BE2C (cell line): Measurements from ENCODE around the genes BCOR and USP9X.

DNA sequence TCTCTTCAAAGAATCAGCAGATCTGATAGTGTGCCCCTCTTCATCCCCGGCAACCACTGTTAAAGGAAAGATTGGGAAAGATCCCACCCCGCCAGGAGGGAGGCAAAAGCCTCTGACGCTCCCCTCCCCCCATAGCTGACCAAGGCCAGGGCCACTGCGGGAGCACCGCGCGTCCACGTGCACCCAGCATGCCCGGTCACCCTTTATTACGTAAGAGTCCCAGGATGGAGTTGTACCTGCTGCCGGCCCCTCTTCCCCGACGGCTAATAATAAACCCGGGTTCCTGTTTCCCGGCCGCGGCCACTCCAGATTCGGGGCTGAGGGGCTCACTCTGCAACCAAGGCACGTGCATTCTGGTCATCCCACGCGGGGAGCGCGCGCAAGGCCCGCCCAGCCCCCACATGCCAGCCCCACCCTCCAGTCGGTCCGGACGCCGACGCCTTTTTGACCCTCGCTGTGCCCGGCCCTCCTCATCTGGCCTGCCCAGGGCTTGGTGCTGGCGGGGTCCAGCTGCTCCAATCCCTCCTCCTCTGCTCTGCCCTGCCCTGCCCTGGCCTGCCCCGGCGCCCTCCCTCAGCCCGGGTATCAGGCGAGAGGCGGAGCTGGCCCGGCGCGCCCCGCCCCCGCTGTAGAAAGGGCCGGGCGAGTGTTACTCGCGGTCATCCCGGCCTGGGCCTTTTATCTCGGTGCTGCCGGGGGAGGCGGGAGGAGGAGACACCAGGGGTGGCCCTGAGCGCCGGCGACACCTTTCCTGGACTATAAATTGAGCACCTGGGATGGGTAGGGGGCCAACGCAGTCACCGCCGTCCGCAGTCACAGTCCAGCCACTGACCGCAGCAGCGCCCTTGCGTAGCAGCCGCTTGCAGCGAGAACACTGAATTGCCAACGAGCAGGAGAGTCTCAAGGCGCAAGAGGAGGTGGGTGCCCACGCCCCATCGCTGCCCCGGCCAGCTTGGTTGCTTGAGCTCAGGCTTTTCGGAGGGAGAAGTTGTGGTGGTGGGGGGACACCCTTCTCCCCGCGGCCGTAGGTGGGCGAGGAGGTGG lies 2.6 kb downstream of the MID1IP1 start:
- RRBS, result 1% methylated on average over 12 of the region's 73 CpGs

DNA sequence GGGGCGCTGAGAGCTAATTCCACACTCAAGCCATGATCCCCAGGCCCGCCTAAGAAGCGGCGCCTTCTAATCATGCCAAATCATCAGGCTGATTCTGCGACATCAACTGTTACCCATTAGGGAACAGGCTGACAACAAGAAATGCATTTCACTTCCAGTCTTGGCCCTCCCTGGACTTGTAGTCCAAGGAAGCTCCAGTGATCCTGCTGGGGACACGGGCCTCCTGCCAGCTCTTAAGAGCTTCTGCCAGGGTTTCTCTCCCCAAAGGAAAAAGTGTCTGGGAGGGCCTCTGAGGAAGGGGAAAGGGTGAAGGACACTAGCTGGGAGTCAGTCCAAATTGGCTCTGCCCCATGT lies 617.9 kb downstream of the MID1IP1 start:
- RRBS, result no CpG with 5 or more reads among the region's 6 CpGs

- RRBS, result no CpG with 5 or more reads among the region's 10 CpGs
These were observed 237.4 kb downstream of the BCOR start for GRCh38 chrX:39860202-39861010.

- RRBS, result no CpG with 5 or more reads among the region's 20 CpGs
These were observed 160.6 kb downstream of the BCOR start for GRCh38 chrX:39936817-39937803.

GRCh38 chrX:40012722-40012939 lies 85.1 kb downstream of the BCOR start:
- RRBS, result no CpG with 5 or more reads among the region's 12 CpGs

DNA sequence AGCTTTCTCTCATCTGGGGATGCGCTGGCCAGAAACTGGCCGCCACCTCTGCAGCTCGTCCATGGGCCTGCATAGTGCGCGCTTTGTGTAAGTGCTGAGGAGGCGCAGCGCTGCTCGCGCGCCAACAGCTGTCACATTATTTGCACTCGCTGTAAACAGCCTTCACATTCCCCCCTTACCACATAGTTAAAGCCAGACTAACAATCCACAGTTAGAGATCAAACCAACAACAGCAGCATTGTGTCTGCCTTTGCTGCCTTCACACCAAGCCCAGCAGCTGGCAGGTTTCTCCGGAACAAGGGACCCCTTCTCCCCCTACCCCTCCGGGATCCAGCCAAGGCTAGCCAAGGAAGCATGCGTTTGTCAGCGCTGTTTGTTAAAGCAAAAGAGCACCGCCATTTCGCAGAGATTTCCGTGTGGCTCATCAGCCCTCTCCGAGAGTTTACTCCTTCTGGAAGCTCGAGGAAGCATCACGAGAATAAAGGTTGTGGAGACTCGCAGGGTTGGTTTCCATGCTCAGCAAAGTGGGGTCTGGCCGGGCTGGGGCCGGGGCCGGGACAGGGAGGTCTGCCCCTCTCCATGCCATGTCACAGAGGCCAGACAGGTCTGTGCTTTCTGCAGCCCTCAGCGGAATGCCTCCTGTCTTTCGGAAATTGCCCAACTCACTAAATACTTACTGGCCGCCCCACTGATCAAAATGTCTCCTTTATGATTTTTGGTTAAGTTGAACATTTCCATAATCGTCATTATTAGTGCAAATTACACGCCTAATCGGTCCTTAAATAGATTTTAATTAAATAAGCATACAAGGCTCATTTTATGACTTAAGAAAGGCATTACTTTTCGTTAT lies 11.0 kb downstream of the BCOR start:
- RRBS, result no CpG with 5 or more reads among the region's 32 CpGs

DNA sequence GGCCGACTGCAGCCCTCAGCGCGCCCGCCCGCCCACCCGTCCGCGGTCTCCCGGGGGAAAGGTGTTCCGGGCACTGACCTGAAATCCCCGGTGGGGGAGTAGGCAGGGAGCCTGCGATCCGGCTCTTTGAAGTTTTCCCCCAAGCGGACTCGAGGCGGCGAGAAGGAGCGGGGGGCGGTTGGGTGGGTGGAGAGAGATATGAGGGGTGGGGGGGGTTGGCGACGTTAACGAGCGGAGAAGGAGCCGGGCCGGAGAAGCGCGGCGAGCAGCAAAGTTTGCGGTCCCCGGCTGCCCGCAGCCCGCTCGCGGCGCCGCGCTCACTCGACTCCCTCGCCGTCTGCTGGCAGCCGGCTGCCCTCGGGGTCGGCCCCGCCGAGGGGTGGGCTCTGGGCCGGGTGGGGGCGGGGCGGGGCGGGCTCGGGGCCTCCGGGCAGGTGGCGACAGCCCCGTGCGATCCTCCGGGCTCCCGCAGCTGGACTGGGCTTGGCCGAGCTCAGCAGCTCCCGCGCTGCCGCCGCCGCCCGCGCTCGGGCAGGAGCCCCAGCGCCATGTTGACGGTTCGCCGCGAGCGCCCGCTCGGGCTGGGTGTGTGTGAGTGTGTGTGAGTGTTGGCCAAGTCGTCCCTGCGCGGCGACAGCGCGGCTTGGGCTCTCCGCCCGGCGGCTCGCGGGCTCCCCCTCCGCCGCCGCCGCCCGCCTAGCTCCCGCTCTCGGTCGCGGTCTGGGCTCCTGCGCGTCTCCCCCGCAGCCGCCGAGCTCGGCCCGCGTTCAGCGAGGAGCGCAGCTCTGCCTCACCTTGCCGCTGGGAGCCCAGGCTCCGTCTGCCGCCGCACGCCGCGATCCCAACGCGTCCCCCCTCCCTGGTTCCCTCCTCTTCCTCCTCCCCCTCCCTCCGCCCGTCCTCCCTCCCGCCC lies at the start of gene BCOR:
TSS of gene BCOR (minus strand) at position 822 of the 913 bp plus-strand sequence.
- RRBS, result 1% methylated on average over 25 of the region's 115 CpGs

GRCh38 chrX:40099632-40100603 lies 2.2 kb upstream of the BCOR start:
- RRBS, result 14% methylated on average over 1 of the region's 38 CpGs

- RRBS, result 1% methylated on average over 6 of the region's 82 CpGs
These were observed 48.7 kb upstream of the BCOR start for GRCh38 chrX:40146250-40147164.

DNA sequence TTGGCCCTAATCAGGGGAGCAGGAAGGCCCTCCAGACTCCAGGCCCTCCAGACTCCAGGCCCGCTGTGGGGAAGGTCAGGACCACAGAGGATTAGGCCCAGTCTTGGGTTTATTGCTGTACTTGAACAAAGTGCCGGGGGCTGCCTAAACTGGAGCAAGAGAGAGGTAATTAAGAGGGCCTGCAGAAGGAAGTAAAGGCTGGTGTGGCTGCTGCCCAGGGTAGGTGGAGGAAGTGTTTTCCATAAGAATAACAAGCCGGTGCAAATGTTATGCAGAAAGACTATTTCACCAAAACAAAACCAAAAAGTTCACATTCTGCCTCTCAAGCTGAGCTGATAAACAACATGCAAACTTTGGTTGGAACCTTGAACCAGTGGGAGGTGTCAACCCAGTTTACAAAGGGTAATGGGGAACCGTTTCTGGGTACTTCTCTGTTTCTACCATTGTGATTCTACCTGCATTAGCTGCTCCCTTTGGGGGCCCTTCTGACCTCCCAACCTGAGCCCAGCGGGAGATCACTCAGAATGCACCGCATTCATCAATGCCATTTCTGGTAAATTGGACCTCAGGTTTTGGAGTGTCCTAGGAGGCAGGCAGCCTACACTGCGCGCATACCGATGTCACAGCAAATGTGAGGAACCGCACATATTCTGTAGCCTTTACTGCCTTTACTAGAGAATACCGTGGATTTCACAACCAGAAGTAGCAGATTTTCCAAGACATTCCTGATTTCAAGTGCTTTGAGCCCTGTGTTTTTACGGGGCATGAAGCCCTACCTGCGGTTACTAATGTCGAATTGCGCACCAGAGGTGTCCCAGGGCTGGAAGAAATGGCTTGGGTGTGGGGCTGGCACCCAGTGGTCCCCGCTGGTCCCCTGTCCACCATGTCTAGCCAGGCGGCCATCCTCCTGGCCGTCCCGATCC lies 59.7 kb upstream of the BCOR start:
- RRBS, result no CpG with 5 or more reads among the region's 19 CpGs

GRCh38 chrX:40202286-40202867 lies 104.6 kb upstream of the BCOR start:
- RRBS, result no CpG with 5 or more reads among the region's 8 CpGs

DNA sequence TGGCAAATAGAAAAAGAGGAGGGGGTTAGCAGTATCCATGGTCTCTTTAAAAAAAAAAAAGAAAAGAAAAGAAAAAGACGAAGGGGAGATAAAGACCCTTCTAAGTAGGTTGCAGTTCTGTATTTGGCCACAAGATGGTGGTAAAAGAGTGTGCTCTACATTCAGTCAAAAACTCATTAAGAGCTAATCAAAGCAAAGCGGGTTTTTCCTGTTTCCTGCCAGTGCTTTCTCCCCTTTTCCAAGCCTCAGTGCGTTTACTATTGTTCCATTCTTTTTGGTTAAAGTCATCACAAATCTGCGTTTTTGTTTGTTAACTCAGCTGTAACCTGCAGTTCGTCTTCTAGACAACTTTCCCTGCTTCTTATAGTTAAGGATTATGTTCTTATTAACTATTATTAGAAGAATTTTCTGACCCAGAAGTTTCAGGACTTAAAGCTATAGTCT lies 36.8 kb upstream of the ATP6AP2 start:
- RRBS, result no CpG with 5 or more reads among the region's 5 CpGs

DNA sequence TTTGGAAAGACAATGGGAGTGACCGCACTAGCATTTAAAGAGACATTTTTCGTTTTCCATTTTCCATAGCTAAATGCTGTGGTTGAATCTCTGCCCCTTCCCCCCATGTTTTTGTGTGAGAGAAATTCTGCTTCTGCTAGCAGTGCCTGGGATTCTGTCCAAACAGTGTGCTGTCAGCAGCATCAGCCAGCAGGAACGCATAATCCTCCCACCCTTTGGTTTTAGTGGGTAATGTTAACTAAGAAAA lies 110.2 kb upstream of the MED14 start:
- RRBS, result no CpG with 5 or more reads among the region's 3 CpGs

GRCh38 chrX:41001943-41002469 lies 83.2 kb upstream of the USP9X start:
- RRBS, result no CpG with 5 or more reads among the region's 7 CpGs

DNA sequence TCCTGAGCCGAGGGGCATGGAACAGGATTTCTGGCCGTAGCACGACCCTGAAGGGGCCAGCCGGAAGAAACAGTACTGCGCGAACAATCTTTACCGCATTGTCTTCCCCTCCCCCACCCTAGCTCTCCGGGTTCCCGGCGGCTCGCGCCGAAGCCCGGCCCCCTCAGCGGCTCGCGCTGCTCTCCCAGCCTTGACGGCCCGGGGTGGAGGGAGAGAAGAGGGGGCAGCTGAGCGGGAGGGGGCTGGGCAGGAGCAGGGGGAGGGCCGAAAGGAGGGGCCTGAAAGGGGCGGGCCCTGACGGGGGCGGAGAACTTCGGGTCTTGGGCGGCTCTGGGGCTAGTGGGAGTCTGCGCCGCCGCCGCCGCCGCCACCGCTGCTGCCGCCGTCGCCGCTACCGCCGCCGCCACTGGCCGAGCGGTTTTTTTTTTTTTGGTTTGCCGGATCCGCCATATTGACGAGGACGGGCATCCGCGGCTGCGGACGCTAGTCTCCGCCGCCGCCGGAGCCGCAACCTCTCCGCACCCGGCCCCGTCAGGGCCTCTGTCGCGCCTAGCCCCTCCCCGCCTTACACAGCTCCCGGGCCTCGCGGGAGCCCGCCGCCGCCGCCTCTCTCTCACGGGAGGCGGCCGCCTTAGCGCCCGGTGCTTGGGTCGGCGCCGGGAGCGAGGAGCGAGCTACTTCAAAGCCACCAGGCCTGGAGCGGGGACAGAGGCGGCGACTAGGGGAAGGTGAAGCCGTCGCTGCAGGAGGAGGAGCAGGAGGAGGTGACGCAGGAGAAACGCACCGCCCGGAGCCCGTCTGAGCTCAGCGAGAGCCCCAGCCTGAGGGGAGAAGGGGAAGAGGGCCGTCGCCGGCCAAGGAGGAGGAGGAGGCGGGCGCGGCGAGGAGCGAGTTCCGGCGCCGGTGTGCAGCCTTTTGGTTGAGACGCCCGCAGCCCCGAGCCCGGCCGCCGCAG lies at the start of gene USP9X:
TSS of gene USP9X (plus strand) at position 433 of the 955 bp plus-strand sequence.
- RRBS, result 1% methylated on average over 57 of the region's 106 CpGs

DNA sequence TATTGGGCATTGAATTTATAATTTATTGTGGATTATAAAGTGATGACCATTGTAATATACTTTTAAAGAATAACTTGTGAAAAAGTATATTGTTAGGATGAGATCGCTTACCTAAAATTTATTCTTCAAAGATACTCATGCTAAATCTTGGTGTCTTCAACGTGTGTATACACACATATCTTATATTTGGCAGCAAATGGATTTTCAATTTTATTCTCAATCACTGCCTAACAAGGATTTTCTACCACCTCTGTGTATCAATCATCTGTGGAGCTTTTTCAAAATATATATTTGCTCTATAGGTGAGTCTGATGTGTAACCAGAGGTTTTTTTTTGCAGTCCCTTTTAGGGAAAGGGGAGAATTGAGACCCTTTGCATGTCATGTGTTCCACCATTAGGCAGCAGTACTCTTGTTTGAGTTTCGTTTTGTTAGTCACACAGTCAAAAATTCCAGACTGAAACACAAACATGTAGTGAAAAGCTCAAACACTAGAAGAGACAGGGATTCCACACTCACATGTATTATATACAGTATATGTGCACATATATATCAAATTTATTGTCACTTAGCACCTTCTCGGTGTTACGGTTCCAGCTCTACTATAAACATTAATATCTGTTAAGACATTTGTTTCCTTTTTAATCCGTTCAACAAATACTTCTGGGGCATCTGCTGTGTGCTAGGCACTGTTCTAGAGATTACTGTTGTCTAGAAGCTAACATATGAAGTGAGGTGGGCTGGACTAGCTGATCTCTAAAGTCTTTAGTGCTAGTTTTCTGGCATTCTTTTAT lies 5.3 kb downstream of the USP9X start:
- RRBS, result no CpG with 5 or more reads among the region's 6 CpGs

DNA sequence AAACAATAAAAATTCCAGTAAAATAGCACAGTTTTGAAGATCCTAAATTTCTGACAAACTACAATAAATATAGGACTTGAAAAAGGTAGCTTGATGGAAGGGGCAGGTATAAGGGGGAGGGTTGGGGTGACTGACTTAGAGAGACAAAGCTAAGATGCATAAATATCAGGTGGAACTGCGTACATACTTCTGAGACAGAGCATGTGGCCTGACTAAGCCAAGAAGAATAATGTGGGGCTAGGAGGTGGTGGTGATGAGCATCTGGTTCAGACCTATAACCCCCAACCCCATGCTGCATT lies 19.7 kb downstream of the USP9X start:
- RRBS, result no CpG with 5 or more reads among the region's 1 CpG

- RRBS, result no CpG with 5 or more reads among the region's 8 CpGs
These were observed 62.4 kb downstream of the USP9X start for GRCh38 chrX:41147723-41148065.

DNA sequence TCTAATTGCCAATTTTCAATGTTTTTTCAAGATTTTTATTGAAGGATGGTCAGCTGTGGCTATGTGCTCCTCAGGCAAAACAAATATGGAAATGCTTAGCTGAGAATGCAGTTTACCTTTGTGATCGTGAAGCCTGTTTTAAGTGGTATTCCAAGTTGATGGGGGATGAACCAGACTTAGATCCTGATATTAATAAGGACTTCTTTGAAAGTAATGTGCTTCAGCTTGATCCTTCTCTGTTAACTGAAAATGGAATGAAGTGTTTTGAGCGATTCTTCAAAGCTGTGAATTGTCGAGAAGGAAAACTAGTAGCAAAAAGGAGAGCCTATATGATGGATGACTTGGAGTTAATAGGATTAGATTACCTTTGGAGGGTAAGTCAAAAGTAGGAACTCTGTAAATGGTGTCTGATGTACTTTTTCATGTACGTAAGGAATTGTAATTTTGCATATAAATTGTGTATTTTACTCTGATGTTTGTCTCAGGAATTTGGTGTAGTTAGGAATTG lies 80.7 kb downstream of the USP9X start:
- RRBS, result no CpG with 5 or more reads among the region's 4 CpGs

DNA sequence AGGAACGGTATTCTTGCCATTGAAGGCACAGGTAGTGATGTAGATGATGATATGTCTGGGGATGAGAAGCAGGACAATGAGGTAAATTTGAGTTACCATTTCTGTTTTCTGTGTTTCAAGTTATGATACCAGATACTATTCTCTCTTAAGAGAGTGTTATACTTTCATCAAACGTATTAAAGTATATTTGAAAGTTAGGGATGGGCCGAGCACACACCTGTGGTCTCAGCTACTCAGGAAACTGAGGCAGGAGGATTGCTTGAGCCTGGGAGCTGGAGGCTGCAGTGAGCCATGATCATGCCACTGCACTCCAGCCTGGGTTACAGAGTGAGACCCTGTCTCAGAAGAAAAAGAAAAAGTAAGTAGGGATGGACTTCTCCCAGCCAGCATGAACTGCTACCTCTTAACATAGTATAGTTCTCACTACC lies 116.0 kb downstream of the USP9X start:
- RRBS, result no CpG with 5 or more reads among the region's 3 CpGs